T47D (cell line): ENCODE results near the genes CLIC3 and FUT7.

DNA sequence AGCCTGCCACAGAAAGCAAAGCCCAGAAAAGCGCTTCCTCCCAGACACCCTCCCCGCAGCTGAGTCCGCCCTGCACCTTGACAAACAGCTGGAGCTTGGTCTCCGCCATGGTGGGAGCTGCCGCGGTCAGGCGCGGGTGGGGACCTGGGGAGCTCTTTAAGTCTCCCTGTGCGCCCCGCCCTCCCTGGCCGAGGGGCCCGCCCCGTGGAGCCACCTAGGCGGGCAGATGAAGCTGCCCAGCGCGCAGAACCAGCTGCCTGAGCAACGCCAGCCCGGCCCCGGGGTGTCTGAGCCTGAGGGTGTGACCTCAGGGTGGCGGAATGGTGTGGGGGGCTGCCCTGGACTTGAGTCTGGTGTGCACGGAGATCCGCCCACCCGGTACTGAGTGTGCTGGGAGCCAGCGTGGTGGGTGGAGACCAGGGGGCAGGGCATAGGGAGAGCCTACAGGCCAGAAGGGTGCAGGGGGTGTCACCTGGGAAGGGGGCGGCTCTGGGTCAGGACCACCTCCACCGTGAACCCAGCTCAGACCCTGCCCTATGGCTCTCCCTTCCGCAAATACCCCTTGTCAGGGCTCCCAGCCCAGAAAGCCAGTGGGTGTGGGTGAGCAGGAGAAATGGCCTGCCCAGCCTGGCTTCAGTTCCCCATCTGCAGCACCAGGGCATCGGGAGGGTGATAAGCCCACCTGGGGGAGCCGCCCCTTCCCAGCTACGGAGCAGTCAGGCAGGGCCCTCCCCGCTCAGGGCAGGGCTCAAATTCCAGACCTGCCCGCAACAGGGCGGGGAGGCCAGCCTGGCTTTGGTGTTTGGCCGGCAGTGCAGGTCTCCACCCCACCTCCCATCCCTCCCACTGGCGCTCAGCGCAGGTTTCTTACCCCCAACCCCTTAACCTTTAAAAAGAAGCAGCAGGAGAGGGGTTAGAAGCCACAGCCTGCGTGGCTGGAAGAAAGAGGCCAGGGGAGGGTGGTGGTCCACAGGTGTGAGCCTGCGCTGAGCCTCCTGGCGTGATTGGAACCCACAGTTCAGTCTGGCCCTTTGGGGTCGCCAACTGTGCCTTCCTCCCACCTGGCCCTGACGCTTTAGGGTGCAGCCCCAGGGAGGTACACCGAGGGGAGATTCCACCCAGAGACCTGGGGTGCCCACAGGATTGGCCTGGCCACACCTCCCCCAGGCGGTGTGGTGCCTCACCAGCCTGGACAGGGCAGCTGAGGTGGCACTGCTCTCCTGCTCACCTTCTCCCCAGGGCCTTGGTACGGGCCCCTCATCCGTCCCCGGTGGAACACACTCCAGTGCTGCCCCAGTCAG, at the start of gene CLIC3:
CLIC3 (minus strand) TSS at position 134 of the 1,301 bp plus-strand sequence.
- RRBS = 2% methylated on average over 4 of the region's 46 CpGs

DNA sequence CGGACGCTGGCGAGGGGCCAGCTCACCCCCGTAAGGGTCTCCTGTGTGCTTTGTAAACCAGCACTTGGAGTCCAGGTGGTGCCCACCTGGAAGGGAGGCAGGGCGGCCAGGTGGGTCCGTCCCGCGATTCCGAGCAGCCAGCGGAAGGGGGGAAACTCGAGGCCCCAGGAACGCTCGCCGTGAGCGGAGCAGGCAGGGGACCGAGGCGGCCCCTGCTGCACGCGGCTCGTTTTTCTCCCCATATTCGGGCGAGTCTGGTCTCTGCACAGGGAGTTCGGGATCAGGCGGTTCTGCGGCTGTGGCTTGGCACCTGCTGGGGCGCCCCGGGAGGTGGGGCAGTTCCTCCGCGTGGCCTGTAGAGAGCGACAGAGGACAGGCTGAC, 585 bp upstream of the ABCA2 start:
- RRBS = no CpG with 5 or more reads among the region's 30 CpGs

GRCh38 chr9:137031775-137032866, at the start of gene FUT7:
Gene FUT7, minus strand, starts transcription at chr9:137032088.
- RRBS = 88% methylated on average over 5 of the region's 28 CpGs

GRCh38 chr9:137099582-137100207, 12.9 kb downstream of the MAN1B1 start:
- RRBS = no CpG with 5 or more reads among the region's 22 CpGs

DNA sequence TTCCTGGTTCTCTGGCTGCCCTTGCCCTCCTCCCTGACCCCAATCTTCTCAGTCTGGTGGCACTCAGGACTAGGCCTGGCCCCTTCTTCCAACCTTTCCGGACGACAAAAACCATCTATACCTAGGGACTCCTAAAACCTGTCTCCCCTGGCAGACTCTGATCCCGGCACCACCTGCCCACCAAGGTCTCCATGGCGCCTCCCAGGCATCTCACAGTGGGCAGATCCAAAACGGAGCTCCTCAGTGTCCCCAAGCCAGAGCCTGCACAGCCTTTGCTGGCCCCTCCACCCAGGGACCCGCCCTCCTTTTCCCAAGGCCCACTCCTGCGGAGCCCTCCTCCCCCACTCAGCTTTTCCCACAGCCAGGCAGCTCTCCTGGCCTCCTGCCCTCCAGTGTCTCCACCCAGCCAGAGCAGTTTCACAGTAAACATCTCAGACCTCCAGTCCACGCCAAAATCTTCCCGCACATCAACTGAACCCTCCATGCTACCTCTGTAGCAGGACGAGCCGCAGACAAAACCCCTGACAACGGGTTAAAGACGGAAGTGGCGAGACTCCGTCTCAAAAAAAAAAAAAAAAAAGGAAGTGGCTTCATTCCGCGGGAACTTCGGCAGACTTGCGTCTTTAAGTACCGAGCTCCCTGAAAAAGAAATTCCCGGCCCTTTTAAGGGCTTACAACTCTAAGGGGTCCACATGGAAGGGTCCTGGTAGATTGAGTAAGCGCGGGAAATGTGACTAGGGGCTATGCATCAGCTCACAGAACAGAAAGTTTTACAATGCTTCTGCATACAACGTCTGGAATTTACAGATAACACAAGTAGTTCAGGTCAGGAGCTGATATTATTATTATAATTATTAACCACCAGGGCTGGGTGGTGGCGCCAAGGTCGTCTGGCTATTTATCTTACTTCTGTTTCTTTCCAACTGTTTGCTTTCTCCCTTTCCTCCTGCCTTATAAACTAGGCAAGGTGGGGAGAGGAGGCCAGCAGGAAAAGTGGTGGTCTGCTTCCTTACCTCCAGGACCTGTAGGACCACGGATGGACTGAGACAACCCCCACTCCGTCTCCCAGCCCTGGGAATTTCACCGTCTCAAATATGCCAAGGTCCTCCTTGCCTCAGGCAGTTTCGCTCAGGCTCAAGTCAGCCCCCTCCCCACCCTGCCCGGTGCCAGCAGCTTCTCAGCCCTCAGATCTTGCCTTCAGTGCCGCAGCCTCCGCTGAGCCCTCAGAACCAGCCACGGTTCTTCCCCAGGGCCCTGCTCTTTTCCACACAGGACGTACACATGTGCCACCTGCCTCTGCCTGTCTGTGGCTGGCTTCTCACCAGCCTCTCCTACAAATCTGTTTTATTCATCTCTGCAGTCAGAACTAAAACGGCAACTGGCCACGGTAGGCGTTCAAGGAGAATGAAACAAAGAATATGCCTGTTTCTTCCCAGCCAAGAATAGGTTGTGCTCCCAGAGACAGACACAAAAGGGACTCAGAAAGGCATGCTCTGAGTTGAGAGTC, 11.3 kb upstream of the GRIN1 start:
- RRBS = 42% methylated on average over 3 of the region's 38 CpGs

- RRBS = 41% methylated on average over 6 of the region's 23 CpGs
These were observed 5.6 kb downstream of the TPRN start for GRCh38 chr9:137194778-137195558.

DNA sequence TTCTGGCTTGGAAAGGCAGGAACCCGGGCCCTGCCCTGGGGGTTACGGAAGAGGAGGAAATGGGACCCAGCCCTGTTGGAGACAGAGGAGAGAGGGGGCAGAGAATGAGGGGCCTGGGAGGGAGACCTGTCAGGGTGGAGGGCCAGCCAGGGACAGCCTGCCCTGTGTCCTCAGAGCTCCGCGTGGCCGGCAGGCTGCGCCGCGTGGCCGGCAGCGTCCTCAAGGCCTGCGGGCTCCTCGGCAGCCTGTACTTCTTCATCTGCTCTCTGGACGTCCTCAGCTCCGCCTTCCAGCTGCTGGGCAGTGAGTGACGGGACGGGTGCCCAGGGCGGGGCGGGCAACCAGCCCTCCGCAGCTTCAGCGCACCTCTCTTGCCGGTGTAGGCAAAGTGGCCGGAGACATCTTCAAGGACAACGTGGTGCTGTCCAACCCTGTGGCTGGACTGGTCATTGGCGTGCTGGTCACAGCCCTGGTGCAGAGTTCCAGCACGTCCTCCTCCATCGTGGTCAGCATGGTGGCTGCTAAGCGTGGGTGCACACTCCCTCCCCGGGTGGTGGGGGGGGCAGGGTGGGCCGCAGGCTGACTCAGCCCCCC, 1.8 kb downstream of the SLC34A3 start:
- RRBS = 51% methylated on average over 3 of the region's 29 CpGs

- RRBS = no CpG with 5 or more reads among the region's 18 CpGs
These were observed 4.3 kb downstream of the SLC34A3 start for GRCh38 chr9:137234886-137235602.

DNA sequence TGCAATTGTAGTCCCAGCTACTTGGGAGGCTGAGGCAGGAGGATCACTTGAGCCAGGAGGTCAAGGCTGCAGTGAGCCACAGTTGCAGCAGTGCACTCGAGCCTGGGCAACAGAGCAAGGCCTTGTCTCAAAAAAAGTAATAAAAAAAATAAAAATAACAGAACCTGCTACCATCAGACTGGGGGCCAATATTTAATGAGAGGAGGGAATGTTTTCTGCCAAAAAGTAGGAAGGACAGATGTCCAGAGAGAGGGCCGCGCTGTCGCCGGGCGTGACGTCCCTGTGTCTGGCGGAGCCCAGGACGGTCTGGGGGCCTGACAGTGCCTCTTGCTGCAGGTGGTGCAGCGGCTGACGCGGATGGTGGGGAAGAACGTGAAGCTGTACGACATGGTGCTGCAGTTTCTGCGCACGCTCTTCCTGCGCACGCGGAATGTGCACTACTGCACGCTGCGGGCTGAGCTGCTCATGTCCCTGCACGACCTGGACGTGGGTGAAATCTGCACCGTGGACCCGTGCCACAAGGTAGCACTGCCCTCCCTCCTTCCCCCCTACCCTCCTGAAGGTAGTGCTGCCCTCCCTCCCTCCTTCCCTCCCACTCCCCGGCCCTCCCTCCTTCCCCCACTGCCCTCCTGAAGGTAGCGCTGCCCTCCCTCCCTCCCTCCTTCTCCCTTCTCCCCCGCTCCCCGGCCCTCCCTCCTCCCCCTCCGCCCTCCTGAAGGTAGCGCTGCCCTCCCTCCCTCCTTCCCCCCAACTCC, 7.8 kb downstream of the NELFB start:
- RRBS = 69% methylated on average over 4 of the region's 31 CpGs

DNA sequence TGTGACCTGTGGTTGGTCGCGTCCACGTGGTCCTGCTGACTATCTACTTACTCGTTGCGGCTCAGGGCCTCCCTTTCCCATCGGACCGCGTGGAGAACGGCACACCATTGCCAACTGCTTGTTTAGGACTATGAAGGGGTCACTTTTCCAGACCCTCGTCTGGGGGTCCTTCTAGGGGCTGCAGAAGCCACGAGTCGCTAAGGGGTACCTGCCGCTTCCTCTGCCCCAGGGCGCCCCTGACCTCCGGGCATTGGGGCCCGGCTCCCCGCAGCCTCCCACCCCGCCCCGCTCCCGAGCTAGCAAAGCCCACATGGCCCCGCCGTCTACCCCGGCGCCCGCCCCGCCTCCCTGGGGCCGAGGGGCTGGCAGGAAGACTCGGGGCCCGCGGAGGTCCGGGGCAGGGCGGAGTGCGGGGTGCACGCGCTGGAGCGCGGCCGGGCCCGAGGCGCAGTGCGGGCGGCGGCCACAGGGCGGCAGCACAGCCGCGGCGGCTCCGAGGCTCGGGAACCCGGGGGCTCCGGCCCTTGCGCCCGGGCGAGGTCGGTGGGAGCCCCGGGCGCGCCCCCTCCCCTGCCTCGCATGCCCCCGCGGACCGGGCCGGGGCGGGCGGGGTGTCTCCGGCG, 6.9 kb downstream of the NRARP start:
- RRBS = 2% methylated on average over 43 of the region's 67 CpGs

DNA sequence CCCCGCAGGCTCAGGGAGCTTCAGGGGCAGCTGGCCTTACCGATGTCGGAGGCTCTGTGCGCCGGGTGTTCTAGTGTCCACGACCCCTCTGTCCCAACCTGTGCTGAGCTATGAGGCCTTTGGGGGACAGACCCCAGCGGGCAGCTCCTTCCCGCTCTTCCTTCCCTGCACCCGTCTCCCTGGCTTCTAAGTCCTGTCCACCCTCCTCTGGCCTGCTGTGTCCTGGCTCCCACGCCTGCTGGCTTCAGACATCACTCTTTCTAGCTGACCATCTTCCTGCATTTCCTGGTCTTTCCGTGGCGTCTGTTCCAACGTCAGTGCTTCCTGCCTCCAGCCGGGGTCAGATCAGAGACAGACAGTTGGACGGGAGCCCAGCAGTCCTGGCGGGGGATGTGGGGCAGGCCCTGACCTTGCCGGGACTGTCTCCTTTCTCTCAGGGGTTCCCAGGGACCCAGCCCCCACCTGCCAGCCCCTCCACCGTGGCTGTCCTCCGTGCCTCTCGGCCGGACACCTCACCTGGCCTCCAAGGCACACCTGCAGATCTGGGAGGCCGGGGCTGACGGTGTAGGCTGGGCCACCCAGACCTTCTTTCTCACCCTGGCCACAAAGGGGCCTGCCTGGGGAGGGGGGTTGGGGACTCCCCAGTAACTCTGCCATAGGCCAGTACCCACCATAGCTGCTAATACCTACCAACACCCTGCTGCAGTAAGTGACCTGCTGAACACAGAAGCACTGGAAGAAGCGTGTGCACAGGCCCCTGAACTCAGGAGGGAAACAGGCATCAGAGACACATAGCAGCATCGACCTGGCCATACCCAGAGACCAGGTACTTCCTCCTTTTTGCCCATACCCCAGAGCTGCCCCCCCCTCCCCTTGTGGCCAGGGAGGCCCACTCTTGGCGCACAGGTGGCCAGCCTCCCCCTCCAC, 5.3 kb downstream of the NRARP start:
- RRBS = 33% methylated on average over 8 of the region's 26 CpGs

GRCh38 chr9:137302799-137303706, 982 bp upstream of the NRARP start:
- RRBS = 75% methylated on average over 25 of the region's 48 CpGs

- RRBS = 80% methylated on average over 6 of the region's 25 CpGs
These were observed 35.8 kb downstream of the EXD3 start for GRCh38 chr9:137387060-137387663.

GRCh38 chr9:137463313-137463695, 4.2 kb upstream of the NSMF start:
- RRBS = 92% methylated on average over 9 of the region's 16 CpGs

DNA sequence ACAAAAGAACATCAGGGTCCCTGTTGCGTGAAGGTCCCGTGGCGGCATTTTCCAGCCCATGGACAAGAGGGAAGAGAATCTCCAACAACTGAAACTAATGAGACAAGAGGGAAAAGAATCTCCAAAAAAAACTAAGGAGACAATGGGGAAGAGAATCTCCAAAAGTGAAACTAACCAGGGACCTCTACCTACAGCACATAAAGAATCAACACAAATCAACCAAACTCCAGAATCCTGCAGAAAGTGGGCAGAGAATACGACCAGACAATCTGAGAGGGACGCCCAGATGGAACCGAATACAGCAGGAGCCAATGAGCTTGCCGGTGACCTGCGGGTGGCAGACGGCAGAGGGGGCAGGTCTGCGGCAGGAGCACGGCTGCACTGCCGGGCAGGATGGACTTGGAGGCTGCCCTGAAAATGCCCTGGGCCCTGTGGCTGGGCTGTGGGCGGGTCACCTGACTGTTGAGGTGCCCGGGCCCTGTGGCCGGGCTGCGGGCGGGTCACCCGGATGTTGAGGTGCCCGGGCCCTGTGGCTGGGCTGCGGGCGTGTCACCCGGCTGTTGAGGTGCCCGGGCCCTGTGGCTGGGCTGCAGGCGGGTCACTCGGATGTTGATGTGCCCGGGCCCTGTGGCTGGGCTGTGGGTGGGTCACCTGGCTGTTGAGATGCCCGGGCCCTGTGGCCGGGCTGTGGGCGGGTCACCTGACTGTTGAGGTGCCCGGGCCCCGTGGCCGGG, 36.4 kb downstream of the PNPLA7 start:
- RRBS = 2% methylated on average over 6 of the region's 32 CpGs

- RRBS = no CpG with 5 or more reads among the region's 18 CpGs
These were observed 1.5 kb upstream of the DPH7 start for GRCh38 chr9:137580183-137580741.

- RRBS = no CpG with 5 or more reads among the region's 9 CpGs
These were observed 28.9 kb downstream of the EHMT1 start for GRCh38 chr9:137647838-137648037.

DNA sequence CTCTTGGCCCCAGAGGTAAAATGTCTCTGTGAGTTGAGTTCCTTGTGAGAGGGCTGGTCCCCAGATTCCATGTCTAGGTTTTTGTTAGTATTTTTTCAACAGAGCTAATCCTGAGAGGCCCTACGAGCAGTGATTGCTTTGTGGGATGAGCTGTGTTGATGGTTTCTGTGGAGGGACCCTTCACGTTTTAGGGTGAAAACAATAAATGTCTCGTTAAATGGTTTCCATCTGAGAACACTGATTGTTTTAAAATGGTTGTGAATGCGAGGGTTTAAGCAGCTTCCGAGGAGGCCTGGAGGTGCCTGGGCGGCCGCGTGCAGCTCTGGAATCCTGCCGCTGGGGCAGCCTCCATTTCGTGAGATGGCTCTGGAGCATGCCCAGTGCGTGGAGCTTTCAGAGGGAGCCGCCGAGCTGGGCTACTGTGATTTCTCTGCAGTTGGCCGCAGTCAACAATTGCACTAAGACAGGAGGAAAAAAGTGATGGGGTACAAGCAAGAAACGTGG, 46.8 kb downstream of the EHMT1 start:
- RRBS = no CpG with 5 or more reads among the region's 15 CpGs

DNA sequence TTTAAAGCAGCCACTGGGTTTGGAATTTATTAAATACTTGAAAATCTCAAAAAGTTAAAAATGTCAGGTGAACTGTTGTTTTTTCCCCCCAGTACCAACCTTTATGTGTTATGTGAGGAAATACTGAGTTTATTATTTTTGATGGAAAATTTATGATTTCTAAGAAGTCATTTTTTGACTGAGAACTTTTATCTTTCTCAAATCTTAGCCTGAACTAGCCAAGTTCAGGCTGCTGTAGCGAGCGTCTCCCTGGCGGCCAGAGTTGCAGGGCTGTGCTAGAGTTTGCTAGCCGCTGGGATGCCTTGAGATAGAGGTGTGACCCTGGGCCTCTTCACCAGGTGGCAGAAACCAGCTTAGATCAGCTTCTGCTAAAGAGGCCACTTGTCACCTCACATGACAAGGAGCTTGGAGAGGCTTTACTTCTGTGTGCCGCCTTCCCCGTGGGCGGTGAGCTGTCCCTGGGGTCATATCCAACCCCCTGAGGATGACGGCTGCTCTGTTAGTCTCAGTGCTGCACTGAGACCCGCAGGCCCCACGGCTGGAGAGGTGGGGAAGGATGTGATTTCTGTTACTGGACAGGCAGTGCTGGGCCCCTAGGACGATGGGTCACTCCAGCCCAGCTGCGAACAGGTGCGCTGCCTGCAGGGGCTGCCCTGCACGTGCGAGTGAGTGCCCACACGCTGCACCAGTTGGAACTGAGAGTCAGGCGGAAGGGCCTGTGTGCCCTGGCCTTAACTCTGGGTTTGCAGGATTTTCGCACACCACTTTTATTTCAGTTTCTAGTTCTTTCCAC, 63.7 kb downstream of the EHMT1 start:
- RRBS = no CpG with 5 or more reads among the region's 18 CpGs